Measurements from ENCODE around the genes HSF2 and KIAA0408.

DNA sequence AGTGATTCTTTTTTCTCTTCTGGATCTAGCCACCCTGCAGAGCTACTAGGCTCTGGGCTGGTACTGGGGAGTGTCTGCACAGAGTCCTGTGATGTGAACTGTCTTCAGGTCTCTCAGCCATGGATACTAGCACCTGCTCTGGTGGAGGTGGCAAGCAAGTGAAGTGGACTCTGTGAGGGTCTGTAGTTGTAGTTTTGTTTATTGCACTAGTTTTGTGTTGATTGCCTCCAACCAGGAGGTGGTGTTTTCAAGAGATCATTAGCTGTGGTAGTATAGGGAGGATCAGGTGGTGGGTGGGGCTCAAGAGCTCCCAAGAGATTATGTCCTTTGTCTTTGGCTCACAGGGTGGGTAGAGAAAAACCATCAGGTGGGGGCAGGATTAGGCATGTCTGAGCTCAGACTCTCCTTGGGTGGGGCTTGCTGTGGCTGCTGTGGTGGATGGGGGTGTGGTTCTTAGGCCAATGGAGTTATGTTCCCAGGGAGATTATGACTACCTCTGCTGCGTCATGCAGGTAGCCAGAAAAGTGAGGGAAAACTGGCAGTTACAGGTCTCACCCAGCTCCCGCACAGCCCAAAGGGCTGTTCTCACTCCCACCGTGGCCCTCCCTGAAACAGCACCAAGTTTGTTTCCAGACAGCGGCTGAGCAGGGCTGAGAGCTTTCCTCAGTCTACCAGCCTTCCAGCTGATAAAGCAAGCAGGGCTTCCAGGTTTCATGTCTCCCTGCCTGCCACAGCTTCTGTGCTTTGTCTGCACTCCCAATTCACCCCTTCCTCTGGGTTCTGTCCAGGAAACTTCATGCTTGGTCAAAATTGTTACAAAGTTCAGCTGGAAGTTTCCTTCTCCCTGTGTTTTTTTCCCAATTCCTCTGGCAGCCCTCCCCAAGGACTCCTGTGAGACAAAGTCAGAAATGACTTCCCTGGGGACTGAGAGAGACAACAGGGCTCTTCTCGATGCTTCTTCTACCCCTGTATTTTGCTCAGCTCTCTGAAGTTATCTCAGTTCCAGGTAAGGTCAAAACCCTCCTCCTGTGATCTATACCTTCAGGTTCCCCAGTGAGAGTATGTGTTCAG, 481.1 kb upstream of the MAN1A1 start:
- PRO-cap: no peak
- RRBS, 2 experiments: no CpG with 5 or more reads among the region's 5 CpGs

- PRO-cap: no peak
- RRBS, 2 experiments: no CpG with 5 or more reads among the region's 4 CpGs
These were observed 402.9 kb downstream of the TBC1D32 start for GRCh38 chr6:120931395-120931777.

DNA sequence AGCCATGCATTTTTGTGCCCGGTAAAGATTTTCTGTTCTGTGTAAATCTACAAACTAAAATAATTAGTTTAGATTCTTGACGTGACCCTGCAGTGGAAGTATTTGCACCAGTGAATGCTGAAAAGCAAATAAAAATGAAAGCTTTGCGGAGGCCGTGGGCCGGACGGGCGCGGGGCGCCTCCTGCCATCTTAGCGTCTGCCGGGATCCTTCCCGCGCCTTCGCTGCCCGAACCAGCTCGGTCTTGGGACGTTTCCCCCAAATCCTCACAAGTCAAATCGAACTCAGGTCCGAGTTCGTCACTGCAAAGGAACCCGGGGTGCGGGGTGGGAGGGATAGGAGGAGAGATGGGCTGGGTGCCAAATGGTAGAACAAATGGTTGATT, 1.5 kb downstream of the GJA1 start:
- PRO-cap: no peak
- RRBS, 2 experiments: 2% methylated on average over 7 to 14 of the region's 22 CpGs

- PRO-cap: unidirectional peak, plus-strand start at chr6:121442499
- RRBS, 2 experiments: no CpG with 5 or more reads among the region's 5 CpGs
These were observed 7.0 kb downstream of the GJA1 start for GRCh38 chr6:121442273-121442943.

GRCh38 chr6:121767119-121767852, 331.8 kb downstream of the GJA1 start:
- PRO-cap: no peak
- RRBS, 2 experiments: no CpG with 5 or more reads among the region's 4 CpGs

- PRO-cap: no peak
- RRBS, 2 experiments: 1 to 3% methylated on average over 16 to 21 of the region's 104 CpGs
These were observed at the start of gene HSF2 for GRCh38 chr6:122399156-122400420. TSS of gene HSF2 (plus strand) at chr6:122399652.

- PRO-cap: no peak
- RRBS, 2 experiments: no CpG with 5 or more reads among the region's 4 CpGs
These were observed 28.1 kb upstream of the FABP7 start for GRCh38 chr6:122751332-122751980.

GRCh38 chr6:124244340-124244786, 440.7 kb downstream of the NKAIN2 start:
- PRO-cap: no peak
- RRBS, 2 experiments: no CpG with 5 or more reads among the region's 5 CpGs

DNA sequence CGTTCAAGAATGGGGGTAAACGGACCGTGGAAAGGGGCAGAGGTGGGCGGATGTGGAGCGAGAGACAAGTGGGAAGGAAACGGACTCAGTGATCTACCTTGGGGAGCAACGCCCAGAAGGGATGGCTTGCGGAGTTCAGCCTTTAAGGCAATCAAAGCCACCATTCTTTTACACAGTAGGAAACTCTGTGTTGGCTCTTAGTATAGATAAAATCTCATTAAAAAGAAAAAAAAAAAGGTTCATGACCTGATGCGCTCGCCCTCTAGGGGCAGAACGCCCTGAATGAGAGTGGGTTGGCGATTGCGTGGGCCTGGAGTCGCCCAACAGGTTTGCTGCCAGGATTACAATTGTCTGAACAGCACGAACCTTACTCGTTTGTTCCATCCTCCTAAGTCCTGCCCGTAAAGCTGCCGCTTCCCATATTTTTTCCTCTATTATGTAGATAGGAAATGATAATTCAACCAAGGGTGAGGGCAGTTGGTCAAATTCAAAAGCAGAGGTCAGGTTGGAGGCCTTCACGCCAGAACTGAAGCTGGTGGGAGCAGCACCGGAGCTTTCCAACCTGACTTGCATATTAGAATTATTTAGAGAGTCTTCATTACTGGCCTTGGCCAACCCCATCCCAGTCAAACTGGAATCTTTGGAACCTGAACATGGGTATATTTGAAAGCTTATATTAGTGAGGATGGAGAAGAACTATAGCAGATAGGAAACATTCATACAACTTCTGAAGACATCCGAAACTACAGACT, 1.3 kb downstream of the TPD52L1 start:
- PRO-cap: no peak
- RRBS, 2 experiments: no CpG with 5 or more reads among the region's 21 CpGs

DNA sequence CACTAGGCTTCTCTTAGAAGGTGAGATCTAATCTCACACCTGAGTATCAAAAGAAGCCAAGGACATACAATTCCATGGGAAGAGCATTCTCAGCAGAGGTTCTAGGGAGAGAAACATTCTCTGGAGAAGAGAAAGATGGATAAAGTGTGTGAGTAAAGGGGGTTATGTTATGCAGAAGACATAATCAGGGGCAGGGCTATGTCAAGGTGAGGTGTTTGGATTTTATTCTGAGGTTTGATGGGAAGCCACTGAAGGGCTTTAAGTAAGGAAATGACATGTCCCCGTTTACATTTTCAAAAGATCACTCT, 42.6 kb upstream of the HDDC2 start:
- PRO-cap: no peak
- RRBS, 2 experiments: no CpG with 5 or more reads among the region's 1 CpG

- PRO-cap: no peak
- RRBS, 2 experiments: no CpG with 5 or more reads among the region's 4 CpGs
These were observed 55.0 kb upstream of the HDDC2 start for GRCh38 chr6:125356791-125357193.

DNA sequence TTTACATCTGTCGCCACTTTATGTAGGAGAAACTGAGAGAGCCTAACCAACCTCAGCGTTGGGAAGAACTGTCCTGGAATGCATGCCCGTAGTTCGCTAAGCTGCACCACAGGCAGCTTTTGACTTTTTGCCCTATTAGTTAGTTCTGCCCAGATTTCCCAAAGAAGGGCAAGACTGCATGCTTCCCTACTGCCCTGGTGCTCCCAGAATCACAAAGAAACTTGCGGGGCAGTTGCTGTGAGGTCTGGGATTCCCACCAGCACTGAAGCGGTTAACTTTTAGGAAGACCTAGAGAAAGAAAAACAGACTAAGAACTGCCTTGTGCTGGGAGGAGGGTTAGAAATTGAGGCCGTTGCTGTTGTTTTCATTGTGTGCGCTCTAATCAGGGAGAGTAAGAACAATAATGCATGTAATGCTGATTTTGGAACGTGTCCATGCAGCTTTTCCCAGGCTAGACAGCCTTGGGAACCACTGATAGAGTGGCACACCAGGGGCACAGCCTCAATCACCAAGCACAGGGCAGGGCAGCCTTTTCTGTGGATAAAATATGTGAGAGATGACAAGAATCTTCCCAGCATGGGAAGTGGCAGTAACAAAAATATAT, 137.8 kb upstream of the HEY2 start:
- PRO-cap: no peak
- RRBS, 2 experiments: no CpG with 5 or more reads among the region's 9 CpGs

- PRO-cap: no peak
- RRBS, 2 experiments: no CpG with 5 or more reads among the region's 1 CpG
These were observed 1.6 kb upstream of the NCOA7 start for GRCh38 chr6:125789184-125789577.

- PRO-cap: no peak
- RRBS, 2 experiments: no CpG with 5 or more reads among the region's 9 CpGs
These were observed 76.8 kb downstream of the NCOA7 start for GRCh38 chr6:125867469-125868066.

GRCh38 chr6:125915066-125915581, 41.4 kb upstream of the HINT3 start:
- PRO-cap: no peak
- RRBS, 2 experiments: no CpG with 5 or more reads among the region's 6 CpGs

DNA sequence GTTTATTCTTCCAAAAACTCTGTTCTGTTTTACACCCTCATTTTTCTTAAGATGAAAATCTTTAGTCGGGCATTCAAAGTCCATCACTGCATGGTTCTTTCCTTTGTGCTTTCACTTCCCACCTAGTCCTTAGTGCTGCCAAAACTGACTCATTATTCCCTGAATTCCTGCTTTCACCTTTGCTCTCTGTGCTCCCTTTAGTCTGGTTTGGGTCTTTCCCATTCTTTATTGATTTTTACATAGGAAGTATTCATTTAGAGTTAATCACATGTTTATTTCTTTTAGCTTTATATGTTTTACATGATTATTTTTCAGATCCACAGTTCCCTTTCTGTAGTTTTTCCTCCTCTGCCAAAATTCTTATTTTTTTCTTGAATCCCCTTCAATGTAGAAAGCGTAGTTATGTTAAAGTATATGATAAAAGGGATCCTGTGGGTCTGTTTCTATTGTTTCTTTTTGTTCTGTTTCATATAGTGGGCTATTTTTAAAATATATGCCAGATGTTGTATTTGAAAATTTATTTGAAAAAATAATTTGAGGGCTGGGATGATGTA, 3.5 kb downstream of the TRMT11 start:
- PRO-cap: no peak
- RRBS, 2 experiments: no CpG with 5 or more reads among the region's 2 CpGs

DNA sequence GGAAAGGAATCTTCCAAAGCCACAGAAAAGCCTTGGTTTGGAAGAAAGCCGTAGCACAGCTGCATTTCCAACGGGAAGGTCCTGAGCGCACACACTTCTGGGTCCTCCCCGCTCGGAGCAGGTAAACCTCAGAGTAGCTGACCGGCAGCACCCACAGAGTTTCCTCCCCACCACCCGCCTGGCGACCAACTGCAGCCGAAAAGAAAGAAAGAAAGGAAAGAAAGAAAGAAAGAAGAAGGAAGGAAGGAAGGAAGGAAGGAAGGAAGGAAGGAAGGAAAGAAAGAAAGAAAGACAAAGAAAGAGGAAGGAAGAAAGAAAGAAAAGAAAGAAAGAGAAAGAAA, 898 bp upstream of the RSPO3 start:
- PRO-cap: no peak
- RRBS, 2 experiments: no CpG with 5 or more reads among the region's 9 CpGs

- PRO-cap: no peak
- RRBS, 2 experiments: no CpG with 5 or more reads among the region's 8 CpGs
These were observed at the start of gene KIAA0408 for GRCh38 chr6:127458772-127459764. TSS of gene KIAA0408 (minus strand) at chr6:127459389.

DNA sequence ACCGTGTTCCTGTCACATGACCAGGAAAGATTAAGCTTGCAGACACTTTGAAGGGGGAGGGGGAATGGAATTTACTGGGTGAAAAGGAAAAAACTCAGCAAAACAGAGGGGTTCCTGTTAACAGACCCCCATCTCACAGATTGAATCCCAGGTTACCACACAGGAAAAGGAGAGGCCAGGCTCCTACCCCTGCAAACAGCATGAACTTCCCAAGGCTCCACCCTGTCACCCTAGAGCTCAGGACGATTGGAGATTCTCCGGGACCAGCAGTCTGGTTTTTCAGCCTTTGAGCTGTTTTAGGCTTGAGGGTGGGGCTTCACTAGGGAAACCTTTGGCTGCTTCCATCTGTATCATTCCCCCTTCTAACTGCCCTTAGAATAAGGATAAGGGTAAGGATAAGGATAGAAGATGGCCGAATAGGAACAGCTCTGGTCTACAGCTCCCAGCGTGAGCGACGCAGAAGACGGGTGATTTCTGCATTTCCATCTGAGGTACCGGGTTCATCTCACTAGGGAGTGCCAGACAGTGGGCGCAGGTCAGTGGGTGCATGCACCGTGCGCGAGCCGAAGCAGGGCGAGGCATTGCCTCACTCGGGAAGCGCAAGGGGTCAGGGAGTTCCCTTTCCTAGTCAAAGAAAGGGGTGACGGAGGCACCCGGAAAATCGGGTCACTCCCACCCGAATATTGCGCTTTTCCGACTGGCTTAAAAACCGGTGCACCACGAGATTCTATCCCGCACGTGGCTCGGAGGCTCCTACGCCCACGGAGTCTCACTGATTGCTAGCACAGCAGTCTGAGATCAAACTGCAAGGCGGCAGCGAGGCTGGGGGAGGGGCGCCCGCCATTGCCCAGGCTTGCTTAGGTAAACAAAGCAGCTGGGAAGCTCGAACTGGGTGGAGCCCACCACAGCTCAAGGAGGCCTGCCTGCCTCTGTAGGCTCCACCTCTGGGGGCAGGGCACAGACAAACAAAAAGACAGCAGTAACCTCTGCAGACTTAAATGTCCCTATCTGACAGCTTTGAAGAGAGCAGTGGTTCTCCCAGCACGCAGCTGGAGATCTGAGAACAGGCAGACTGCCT, 16.3 kb downstream of the C6orf58 start:
- PRO-cap: no peak
- RRBS, 2 experiments: no CpG with 5 or more reads among the region's 36 CpGs

DNA sequence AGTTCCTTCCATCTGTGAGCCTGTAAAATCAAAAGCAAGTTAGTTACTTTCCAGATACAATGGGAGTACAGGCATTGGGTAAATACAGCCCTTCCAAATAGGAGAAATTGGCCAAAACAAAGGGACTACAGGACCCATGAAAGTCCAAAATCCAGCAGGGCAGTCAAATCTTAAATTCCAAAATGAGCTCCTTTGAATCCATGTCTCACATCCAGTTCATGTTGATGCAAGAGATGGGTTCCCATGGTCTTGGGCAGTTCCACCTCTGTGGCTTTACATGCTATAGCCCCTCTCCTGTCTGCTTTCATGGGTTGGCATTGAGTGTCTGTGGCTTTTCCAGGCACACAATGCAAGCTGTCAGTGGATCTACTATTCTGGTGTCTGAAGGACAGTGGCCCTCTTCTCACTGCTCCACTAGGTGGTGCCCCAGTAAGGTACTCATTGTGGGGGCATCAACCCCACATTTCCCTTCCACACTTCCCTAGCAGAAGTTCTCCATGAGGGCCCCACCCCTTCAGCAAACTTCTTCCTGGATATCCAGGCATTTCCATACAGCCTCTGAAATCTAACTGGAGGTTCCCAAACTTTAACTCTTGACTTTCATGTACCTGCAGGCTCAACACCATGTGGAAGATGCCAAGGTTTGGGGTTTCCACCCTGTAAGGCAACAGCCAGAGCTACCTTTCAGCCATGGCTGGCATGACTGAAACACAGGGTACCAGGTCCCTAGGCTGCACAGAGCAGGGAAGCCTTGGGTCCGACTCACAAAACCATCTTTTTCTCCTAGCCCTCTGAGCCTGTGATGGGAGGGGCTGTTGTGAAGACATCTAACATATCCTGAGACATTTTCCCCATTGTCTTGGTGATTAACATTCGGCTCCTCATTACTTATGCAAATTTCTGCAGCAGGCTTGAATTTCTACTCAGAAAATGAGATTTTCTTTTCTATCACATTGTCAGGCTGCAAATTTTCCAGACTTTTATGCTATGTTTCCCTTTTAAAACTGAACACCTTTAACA, 144.4 kb downstream of the PTPRK start:
- PRO-cap: no peak
- RRBS, 2 experiments: no CpG with 5 or more reads among the region's 2 CpGs

Measured in astrocyte (in vitro differentiated cells and primary cell).